ENCODE measurements around a stretch of chr10.

DNA sequence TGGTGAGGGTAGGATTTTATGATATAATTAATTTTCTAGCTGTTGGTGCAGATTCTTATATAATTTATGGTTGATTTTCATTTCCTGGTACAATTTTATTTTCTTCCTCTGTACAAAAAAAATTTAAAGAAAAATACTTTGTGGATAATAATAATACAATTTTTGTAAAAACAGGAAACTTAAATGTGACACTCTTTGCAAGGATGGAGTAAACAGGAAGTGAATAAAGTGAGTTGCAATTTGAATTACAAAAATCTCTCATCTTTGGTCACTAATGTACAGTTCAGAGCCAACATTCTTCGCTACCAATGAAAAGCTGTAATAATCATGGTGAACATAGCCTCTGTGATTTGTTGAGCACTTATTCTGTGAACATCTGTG is 295.1 kb upstream of the KLF6 start:
CAGE:
- cytosol, long polyA minus RNA: no peak
- cytosol, long polyA plus RNA: no peak
- long polyA plus RNA: no peak
- nucleus, long polyA minus RNA: no peak
- nucleus, long polyA plus RNA: no peak

CAGE:
- cytosol, long polyA minus RNA: no peak
- cytosol, long polyA plus RNA: no peak
- long polyA plus RNA: no peak
- nucleus, long polyA minus RNA: no peak
- nucleus, long polyA plus RNA: no peak
These were observed 343.0 kb upstream of the KLF6 start for GRCh38 chr10:4127976-4128417.

DNA sequence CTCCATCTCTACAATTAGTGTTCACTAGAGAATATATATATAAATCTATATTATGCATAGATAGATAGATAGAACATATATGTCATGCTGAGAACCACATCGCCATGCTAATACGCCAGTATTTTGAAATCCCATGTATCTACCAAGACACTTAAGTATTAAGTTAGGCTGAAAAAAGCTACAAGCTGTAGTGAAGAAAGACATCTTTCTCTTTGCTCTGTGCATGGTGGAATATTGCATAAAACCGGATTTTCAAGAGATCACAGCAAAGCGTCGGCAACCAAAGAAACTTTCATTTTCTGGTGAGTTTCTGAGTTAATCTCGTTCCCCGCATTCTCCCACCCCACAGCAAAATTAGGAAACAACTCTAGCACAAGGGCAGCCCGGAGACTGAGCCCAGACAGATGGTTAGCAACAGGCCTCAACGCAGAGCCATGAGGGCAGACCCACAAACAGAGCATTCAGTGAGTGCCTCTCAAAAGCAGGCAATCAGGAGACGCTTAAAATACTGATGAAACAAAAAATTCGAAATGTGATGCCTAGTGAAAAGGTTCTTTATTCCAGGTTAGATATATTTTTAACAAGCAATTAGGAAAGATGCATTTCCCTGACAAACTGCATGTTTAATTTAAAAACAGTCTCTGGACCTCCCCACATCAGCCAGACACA is 396.0 kb upstream of the KLF6 start:
CAGE:
- cytosol, long polyA minus RNA: no peak
- cytosol, long polyA plus RNA: no peak
- long polyA plus RNA: no peak
- nucleus, long polyA minus RNA: no peak
- nucleus, long polyA plus RNA: no peak

CAGE:
- cytosol, long polyA minus RNA: no peak
- cytosol, long polyA plus RNA: no peak
- long polyA plus RNA: no peak
- nucleus, long polyA minus RNA: start-site peak on the plus strand at chr10:4247245-4247265, 17 reads
- nucleus, long polyA plus RNA: no peak
These were observed 461.9 kb upstream of the KLF6 start for GRCh38 chr10:4246719-4247531.

DNA sequence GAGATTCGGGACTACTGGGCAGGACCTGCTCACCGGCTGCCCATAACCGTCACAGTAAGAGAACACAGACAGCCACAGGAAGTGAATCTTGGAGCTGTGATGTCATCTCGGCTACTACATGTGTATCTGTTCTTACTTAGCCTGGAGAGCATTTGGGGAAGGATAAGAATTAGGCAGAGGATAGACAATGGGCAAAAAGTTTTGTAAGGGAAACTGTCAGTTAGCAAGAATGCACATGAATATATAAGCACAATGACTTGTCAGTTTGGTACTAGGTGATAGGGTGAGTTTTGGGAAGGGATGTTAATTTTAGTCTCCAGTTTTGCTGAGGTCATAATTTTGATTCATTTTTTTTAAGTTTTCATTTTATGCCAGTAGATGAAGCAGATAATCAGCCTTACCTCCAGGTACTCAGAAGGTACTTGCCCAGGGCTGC is 485.3 kb upstream of the KLF6 start:
CAGE:
- cytosol, long polyA minus RNA: no peak
- cytosol, long polyA plus RNA: no peak
- long polyA plus RNA: no peak
- nucleus, long polyA minus RNA: no peak
- nucleus, long polyA plus RNA: no peak

GRCh38 chr10:4344430-4345144 is 481.4 kb upstream of the AKR1E2 start:
CAGE:
- cytosol, long polyA minus RNA: no peak
- cytosol, long polyA plus RNA: no peak
- long polyA plus RNA: no peak
- nucleus, long polyA minus RNA: no peak
- nucleus, long polyA plus RNA: no peak

DNA sequence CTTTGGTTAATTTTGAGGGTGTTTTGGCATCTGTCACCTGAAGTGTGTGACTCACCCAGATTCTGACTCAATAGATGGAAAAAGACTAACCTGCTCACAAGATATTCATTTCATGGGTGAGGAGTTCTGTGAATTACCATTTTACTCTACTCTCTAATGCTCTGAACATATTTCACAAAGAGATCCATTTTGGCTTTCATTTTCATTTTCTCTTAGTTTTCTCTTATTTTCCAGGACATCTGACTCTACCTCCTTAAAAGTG is 174.3 kb upstream of the AKR1E2 start:
CAGE:
- cytosol, long polyA minus RNA: no peak
- cytosol, long polyA plus RNA: no peak
- long polyA plus RNA: no peak
- nucleus, long polyA minus RNA: no peak
- nucleus, long polyA plus RNA: no peak

GRCh38 chr10:4672246-4672529 is 153.8 kb upstream of the AKR1E2 start:
CAGE:
- cytosol, long polyA minus RNA: no peak
- cytosol, long polyA plus RNA: no peak
- long polyA plus RNA: no peak
- nucleus, long polyA minus RNA: no peak
- nucleus, long polyA plus RNA: no peak

DNA sequence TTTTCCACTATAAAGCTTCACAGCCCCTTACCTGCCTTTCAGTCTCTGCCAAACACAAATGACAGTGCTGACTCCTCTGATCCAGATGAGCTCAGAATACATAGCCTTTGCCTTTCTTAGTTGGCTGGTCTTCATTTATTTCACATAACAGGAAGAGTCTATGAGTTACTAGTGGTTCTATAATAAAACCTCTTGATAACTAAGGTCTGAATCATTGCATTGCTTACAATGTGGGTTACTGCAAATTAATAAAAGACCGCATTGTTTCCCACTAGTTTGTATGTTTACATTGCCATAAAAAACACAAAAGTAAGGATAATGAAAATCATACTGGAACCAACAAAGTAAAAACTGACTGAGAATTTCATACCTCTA is 62.1 kb upstream of the AKR1E2 start:
CAGE:
- cytosol, long polyA minus RNA: no peak
- cytosol, long polyA plus RNA: no peak
- long polyA plus RNA: no peak
- nucleus, long polyA minus RNA: no peak
- nucleus, long polyA plus RNA: no peak

DNA sequence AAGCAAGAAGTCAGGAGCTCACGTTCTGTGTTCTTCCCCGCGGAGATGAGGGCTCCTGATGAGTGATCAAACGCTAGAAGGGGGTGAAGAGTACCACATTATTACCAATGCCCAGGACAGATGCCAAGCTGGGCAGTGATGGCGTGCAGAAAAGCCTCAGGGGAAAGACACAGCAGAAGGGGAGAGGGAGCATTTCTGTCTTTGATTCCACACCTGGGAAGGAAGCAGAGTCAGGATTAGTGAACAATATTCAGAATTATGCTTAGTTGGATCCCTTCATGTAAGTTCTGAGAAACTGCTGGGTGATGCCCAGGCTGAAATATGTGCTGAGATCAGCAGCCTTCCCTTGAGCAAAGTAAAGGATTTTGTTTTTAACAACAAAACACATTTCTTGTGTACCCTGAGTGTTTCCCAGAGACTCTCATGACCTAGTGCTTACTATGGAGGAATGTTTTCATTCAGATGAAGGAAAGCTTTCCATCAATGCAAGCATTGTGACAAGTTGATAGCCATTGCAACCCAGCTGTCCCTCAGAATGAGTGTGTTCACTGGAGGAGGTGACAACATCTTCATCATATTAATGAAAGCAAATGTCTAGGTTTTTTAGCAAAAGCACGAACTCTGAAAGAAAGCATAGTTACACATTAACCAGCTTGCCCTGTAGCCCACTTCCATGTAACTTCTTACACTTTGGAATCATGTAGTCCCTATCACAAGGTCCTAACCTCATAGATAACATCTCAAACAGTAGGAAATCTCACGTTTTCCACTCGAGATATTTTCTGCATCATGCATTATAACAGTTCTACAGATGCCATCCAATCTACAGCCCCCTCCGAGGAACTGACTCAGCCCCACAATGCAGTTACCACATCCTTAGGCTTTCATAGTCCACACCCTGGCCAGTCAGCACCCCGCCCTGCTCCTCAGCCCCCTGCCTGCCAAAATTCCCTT is 23.8 kb upstream of the AKR1C1 start:
CAGE:
- cytosol, long polyA minus RNA: no peak
- cytosol, long polyA plus RNA: no peak
- long polyA plus RNA: no peak
- nucleus, long polyA minus RNA: no peak
- nucleus, long polyA plus RNA: no peak

CAGE:
- cytosol, long polyA minus RNA: no peak
- cytosol, long polyA plus RNA: no peak
- long polyA plus RNA: no peak
- nucleus, long polyA minus RNA: no peak
- nucleus, long polyA plus RNA: no peak
These were observed 16.0 kb upstream of the AKR1C1 start for GRCh38 chr10:4947113-4947630.

DNA sequence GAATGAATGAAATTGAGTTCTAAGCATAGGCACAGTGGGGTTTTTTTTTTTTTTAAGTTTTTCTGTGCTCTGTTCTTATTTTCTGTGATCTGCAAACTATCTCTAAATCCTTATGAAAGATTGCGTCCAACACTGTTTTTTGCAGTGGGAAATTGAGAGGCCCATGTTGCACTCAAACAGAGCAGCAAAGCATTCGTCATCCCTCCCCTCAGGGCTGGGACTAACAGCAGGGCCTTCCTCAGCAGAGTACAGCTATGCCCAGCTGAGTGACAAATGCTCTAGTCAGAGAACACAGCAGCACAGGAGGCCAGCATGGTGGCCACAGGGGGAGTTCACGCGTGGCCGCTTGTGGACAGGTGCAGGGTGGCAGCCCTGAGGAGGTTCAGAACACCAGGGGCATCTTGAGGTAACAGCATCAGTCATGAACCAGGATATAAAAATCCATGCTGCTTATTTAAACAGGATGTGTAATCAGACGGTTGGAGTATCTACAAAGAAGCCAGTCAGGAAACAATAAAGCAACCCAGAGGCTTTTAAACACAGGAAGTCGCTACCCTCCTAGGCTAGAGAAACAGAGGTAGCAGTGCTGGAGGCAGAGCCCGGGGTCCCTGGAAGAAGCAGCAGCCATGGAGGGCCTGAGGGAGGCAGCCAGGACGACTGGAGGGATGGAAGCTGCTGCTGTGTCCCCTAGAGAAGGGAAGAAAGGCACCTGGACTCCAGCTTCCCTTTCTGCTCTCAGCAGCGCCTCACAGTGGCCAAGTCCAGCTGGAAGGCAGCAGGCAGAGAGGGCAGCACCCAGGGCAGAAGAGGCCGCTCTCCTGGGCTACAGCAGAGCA is 71.0 kb upstream of the UCN3 start:
CAGE:
- cytosol, long polyA minus RNA: no peak
- cytosol, long polyA plus RNA: no peak
- long polyA plus RNA: no peak
- nucleus, long polyA minus RNA: no peak
- nucleus, long polyA plus RNA: no peak

DNA sequence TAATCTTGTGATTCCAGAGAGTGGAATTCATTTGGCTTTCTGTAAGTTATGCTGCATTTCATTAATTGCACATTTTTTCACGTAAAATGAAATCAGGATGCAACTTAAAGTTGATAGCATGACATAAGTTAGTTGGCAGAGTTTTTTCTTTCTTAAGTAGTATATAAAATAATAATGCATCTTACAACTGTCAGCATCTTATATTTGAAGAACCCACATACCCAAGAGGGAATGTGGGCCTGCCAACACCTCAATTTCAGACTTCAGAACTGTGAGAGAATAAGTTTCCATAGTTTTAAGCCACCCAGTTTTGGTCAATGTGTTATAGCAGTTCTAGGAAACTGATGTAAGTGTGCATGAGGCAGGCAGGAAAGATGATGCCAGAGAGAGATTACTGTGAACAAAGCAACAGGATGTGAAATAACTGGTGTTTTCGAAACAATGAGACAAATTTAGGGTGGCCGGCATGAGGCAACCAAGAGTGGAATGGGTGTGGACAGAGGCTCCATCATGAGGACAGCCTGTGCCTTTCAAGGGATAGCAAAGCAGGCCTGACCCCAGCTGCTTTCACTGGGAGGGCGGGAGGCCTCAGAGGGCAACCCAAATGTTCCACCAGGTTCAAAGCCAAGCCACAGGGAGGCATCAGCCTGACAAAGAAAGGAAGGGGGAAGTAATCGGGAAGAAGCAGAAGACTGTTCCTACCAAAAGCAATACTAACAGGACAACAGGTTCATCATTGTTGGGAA is 67.4 kb upstream of the UCN3 start:
CAGE:
- cytosol, long polyA minus RNA: no peak
- cytosol, long polyA plus RNA: no peak
- long polyA plus RNA: no peak
- nucleus, long polyA minus RNA: no peak
- nucleus, long polyA plus RNA: no peak

CAGE:
- cytosol, long polyA minus RNA: no peak
- cytosol, long polyA plus RNA: no peak
- long polyA plus RNA: no peak
- nucleus, long polyA minus RNA: no peak
- nucleus, long polyA plus RNA: no peak
These were observed 47.1 kb upstream of the UCN3 start for GRCh38 chr10:5317582-5318156.

GRCh38 chr10:5476679-5477937 is 22.3 kb downstream of the CALML5 start:
CAGE:
- cytosol, long polyA minus RNA: no peak
- cytosol, long polyA plus RNA: no peak
- long polyA plus RNA: no peak
- nucleus, long polyA minus RNA: no peak
- nucleus, long polyA plus RNA: no peak

CAGE:
- cytosol, long polyA minus RNA: no peak
- cytosol, long polyA plus RNA: no peak
- long polyA plus RNA: no peak
- nucleus, long polyA minus RNA: no peak
- nucleus, long polyA plus RNA: no peak
These were observed 4.2 kb upstream of the CALML5 start for GRCh38 chr10:5503436-5504038.

DNA sequence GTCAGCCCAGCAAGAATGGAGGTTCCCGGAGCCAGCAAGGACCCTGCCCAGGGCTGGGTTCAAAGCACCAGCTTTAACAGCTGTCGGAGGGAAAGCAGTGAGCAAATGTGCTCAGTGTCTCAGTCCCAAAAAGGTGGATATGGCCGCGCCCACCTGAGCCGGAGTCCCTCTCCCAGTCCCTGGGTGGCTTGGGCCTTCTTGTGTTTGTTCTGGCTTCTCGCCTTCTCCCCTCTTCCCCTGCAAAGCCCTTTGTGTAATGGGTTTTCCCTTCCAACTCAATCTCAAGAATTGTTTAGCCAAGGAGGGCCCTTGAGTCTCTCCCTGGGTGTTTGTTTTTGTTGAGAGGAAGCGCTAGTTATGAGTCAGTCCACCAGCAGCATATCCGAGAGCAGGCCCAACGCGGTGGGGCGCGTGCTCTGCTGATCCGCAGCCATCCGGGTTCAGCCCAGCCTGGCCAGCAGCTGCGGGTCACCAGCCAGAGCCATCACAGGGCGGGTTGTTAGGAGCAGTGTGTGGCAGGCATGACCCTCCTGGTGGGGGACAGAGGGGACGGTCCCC is 21.1 kb downstream of the CALML3 start:
CAGE:
- cytosol, long polyA minus RNA: no peak
- cytosol, long polyA plus RNA: no peak
- long polyA plus RNA: no peak
- nucleus, long polyA minus RNA: no peak
- nucleus, long polyA plus RNA: no peak

DNA sequence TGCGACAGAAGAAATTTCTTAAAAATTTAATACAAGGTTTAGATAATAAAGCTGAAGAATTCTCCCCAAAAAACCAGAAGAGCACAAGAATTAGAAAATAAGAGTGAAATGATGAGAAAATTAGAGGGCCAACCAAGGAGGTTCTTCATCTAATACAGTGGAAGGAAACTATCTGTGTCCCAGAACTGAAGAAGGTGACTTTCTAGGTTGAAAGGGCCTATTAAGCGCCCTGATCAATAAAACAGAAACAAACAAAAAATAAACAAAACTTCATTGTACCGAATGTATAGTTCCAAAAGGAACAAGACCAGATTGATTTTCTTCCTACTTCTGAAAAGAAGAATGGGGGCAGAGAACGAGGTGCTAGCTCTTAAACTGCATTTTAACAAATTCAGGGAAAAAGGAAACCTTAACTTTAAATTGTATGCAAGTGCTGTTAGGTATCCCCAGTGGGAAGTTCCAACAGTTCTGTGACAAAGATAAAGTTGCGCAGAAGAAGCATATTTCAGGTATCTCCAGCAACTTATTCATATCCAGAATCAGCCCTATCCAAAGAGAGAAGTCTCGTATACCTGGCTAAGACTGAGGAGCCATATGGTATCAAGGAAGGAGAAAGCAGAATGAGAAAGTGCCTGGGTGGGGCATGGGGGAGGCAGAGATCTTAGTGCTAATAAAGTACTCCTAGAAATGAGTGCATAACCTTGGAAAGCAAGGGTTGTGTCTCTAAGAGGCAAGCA is 12.4 kb downstream of the TASOR2 start:
CAGE:
- cytosol, long polyA minus RNA: no peak
- cytosol, long polyA plus RNA: no peak
- long polyA plus RNA: no peak
- nucleus, long polyA minus RNA: no peak
- nucleus, long polyA plus RNA: no peak

CAGE:
- cytosol, long polyA minus RNA: no peak
- cytosol, long polyA plus RNA: no peak
- long polyA plus RNA: no peak
- nucleus, long polyA minus RNA: no peak
- nucleus, long polyA plus RNA: no peak
These were observed 64.3 kb downstream of the GDI2 start for GRCh38 chr10:5748830-5749508.

DNA sequence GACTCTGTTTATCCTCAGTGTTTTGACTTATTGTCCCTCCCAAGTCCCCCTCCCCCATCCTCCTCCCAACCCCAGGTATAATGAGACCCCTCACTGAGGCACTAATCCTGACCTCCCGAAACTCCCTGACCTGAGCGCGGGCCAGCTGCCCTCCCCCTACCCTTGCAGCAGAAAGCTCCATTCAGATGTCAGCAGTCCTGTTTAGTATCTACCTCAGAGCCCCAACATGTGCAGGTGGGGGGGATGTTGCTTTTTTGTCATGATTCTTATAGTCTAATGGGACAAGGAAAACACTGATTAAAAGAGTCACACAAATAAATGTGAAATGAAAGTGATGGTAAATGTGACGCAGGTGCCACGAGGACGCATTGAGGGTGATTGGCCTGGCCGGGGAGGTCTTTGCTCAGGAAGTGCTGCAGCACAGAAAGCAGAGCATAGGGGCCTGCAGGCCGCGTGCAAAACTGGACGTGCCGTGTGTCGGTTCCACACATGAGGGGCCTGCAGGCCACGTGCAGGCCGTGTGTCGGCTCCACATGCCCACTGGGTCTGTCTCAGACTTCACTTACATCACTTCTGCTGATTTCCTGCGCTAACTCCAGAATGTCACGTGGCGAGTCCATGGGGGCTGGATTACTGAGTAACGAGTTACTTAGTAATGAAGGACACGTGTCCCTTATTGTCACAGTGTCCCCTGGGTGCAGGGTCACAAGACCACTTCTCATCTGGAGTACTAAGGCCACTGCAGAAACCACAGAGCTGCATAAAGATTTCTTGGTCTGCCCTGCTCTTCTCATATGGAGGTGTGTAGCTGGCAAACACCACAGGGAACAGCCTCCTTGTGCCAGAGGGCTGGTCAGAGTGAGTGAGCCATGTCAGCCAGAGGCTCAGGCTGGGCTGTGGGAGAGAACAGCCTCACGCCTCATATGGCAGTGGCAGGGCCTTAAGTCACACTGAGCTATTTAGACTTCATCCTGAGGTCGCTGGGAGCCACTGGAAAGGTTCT is 61.0 kb downstream of the GDI2 start:
CAGE:
- cytosol, long polyA minus RNA: no peak
- cytosol, long polyA plus RNA: no peak
- long polyA plus RNA: no peak
- nucleus, long polyA minus RNA: no peak
- nucleus, long polyA plus RNA: no peak

Data from keratinocyte (primary cell).